ENCODE measurements around the genes UPK1B and POPDC2.

- PRO-cap, result no peak
Measured at GRCh38 chr3:114299380-114299912, 5.6 kb downstream of the TIGIT start.

GRCh38 chr3:114419052-114419325, 125.2 kb downstream of the TIGIT start:
- PRO-cap, result no peak

- PRO-cap, result no peak
Measured at GRCh38 chr3:114571274-114571808, 277.5 kb downstream of the TIGIT start.

- PRO-cap, result no peak
Measured at GRCh38 chr3:114611992-114612441, 318.2 kb downstream of the TIGIT start.

DNA sequence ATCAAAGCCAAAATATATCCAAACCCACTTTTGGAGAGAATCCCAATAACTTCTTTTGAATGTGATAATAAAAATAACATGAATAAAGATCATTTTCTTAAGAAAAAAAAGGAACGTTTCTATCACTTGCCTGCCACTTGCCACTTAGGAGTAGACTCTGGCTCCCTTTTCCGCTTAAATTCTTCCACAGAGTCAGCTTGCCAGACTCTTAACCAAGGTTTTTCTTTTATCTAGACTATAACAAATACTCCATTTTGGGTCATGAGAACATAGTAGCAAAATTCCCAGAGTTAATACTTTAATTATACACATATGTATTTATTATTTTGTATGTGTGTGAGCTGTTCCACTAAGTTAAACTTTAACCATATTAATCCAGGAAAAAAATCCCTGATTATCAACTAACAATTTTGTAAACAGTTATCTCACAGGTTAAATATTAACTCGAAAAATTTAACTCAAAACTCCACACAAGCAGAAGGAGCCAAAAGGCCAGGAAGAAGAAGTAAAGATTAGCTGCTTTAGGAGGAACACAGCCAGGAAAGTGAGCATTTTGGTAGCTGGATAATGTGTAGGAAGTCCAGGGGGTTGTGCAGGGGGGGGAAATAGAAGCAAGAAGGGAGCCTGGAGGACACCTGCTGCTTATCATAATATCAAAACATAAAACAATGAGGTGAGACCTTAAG, 424.9 kb downstream of the TIGIT start:
- PRO-cap, result no peak

- PRO-cap, result no peak
Measured at GRCh38 chr3:114874319-114874810, 272.7 kb downstream of the ZBTB20 start.

DNA sequence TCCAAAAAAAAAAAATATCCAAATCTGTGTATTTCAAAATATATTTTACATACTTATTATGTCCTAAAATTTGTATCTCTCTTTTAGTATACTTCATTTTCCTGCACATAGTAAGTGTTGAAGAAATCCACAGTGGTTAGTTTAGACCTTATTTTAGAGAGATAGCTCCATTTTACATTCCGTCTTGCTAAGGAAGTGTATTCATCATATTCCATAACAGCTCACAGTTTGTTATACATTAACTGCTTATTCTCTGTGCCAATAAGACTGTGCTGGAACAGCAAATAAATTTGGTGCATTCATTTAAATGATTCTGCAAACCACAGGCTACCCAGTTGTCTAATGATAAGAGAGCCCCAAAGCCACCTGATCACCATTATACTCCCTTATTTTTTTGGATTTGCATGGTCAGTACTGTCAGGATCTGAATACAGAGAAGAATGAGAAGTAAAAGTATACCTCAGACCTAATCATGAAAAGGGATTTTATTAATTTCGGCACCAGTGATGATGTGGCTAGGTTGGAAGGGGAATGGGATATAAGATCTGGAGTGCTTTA, 255.0 kb downstream of the ZBTB20 start:
- PRO-cap, result no peak

GRCh38 chr3:115134626-115135474, 12.2 kb downstream of the ZBTB20 start:
- PRO-cap, result no peak

DNA sequence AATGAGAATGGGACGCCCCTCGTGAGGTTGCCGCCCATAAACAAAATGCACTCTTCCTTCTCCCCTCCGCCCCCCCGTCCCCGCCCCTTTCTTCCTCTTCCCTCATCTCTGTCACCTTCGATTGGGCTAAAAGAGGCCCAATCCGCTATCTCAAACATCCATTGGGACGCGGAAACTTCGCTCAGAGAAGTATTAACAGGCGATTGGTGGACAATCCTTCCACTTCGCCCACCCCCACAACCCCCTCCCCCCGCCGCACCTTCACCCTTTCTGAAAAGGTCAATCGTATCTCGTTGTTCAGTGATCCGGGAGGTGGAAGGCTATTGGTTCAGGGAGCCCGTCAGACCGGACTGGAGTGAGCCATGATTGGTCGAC, 274 bp upstream of the ZBTB20 start:
- PRO-cap, result no peak

GRCh38 chr3:115783657-115784812, 160.7 kb downstream of the GAP43 start:
- PRO-cap, result bidirectional peak, plus-strand start at chr3:115784160, minus-strand start at chr3:115783936; bidirectional peak, plus-strand start at chr3:115784689, minus-strand start at chr3:115784573

GRCh38 chr3:116254453-116254855, 190.8 kb downstream of the LSAMP start:
- PRO-cap, result no peak

DNA sequence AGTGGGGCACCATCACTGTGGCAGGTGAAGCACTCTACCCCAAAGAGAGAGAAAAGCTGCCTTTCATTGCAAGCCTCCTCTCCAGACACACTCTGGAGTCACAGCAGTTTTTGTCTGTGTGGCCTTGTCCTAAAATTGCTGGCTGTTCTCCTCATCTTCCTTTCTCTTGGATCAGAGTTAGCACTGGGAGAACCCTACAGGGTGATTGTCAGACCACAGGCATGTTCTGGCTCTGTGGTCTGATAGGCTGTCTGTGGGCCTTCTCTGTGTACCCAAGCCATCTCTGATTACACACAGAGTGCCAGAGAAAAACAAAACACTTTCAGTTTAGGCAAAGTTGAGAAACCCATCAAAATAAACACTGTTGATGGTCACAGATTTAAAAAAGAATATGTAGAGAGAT, 954.1 kb upstream of the LSAMP start:
- PRO-cap, result no peak

DNA sequence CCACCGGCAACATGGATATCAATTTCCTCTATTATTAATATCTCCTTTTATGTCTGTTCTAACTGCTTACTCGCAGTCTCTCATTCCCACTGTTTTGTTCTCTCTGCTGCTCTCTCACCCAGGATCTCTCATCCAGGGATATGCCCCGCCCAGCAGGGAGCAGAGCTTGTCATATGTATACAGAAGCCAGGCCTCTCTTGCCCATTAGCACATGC, 61.7 kb downstream of the IGSF11 start:
- PRO-cap, result no peak

DNA sequence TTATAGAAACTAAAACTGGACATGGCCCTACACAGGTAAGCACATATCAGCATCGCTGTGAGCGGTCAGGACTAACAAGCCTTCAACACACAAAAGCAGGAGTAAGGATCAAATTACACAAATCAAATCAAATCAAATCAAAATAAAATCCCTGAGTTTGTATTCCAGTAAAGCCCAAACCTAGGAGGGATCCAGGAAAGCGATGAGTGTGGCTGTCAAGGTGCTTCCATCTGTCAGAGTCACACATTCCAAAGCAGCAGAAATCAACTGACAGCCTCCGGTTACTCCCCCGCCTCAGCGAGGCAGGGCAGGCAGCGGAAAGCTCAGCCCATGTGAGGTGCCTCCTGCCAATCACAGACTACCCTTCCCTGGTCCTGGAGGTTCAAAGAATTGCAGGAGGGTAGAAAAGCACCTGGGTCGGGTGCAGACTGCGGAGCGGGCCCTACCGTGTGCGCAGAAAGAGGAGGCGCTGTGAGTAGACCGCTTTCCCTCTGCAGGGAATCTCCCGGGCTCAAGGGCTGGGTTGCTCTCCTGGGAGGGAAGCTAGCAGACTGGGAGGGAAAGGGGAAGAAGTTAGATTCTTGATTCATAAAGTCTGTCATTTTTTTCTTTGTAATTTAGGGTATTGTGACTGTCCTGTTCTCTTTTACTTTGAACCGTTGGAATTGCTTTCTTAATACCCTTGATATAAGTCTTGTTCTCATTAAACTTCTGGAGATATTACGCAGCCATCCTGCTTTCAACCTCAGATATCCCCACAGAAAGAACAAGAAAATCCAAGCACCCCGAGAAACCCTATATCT, at the start of gene UPK1B:
Gene UPK1B, plus strand, starts transcription at position 431 of the 803 bp plus-strand sequence.
- PRO-cap, result no peak

DNA sequence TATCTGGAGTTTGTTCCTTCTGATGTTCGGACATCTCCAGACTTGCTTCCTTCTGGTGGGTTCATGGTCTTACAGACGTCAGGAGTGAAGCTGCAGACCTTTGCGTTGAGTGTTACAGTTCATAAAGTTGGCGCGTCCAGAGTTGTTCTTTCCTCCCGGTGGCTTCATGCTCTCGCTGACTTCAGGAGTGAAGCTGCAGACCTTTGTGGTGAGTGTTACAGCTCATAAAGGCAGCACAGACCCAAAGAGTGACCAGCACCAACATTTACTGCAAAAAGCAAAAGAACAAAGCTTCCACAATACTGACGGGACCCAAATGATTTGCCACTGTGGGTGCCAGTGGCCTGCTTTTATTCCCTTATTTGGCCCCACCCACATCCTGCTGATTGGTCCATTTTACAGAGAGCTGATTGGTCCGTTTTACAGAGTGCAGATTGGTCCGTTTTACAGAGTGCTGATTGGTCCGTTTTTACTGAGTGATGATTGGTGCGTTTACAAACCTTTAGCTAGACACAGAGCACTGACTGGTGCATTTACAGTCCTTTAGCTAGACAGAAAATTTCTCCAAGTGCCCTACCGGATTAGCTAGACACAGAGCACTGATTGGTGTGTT, 43.1 kb downstream of the ARHGAP31 start:
- PRO-cap, result no peak

DNA sequence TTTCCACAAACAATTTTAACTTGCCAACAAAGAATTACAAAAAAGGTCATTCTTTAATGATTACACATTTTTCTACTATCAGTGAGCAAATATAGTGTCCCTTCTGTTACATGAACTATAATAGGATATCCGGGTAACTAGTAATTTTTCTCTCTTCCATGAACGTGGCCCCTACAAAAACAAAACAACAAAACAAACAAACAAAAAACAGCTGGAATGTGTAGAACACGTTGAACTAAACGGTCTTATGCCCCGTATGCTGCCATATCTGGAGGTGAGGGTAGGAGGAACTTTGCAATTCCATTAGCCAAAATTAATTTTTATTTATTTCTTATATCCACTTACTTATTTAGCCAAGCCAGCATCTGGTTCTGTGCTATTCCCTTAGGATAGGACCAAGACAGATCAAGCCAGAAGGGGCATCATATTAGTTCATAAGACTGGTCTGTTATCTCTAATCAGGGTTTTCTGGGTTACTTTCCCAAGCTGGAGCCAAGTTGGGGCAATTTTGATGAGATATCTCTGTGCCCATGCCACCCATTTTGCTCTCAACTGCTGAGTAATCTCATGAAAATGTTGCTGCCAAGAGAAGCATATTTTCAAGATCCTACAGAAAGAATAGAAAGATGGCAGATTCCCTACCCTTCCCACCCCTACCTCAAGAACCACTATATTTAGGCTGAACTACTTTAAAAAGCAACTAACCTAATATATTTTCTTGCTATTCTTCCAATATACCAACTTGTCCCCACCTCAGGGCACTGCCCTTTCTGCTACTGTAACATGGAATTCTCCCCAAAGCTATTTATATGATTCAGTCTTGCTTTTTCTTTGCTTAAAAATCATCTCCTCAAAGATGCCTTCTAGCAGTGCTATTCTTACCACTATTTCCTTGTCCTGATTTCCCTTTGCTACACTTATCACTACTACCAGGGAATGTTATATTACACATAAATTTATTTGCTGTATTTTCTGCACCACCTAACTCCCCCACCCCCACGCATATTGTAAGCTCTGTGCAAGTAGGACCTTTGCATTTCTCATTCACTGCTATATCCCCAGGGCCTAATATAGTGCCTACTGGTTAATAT, 33.6 kb downstream of the TMEM39A start:
- PRO-cap, result no peak

- PRO-cap, result no peak
Measured at GRCh38 chr3:119561701-119562065, 2.3 kb upstream of the CD80 start.

GRCh38 chr3:119598338-119598798, 683 bp downstream of the PLA1A start:
- PRO-cap, result no peak

- PRO-cap, result no peak
Measured at GRCh38 chr3:119630084-119631169, 30.0 kb downstream of the POPDC2 start.

DNA sequence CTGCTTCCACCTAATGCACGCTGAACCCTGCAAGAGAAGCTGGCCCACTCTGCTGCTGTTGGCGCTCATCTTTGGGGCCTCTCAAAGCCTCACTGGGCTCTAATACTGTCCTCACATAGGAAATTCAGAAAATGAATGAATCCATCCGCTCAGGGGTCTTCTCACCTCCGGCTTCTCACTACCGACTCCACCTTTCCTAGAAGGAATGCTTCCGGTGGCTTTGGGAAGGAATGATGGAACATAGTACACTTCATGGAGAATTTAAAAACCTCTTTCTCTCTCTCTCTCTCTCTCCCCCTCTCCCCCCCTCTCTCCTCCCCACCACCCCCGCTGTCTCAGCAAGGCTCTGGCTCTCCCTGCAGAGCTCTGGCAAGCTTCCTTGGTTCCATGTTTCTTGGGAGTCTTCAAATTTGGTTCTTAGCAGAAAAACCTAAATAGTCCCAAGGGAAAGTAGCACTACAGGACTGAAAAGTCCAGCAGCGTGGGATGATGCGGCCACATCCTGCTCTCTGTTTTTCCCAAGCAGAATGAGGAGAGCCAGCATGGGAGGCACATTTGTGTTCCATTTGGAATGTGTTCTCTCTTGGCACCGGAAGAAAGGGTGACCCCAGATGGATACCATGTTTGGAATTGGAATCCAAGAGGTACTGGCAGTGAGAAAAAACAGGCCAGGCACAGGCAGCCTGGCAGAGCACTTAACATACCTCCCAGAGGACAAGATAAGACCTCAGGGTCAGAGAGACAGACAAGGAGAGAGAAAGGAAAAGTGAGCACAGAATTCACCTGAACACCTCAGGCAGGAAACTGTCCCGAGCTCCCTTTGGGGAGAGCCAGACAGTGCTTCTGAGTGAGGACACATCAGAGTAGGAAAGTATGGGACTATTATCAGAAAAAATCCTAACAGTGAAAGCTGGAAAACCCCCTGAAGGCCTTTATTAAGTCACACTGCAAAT, at the start of gene POPDC2:
Gene POPDC2, minus strand, starts transcription at position 235 of the 953 bp plus-strand sequence.
- PRO-cap, result bidirectional peak, plus-strand start at position 802 of the sequence, minus-strand start at position 529 of the sequence